Progenitor cell of endocrine pancreas (in vitro differentiated cells): ENCODE measurements around a stretch of chr18.

DNA sequence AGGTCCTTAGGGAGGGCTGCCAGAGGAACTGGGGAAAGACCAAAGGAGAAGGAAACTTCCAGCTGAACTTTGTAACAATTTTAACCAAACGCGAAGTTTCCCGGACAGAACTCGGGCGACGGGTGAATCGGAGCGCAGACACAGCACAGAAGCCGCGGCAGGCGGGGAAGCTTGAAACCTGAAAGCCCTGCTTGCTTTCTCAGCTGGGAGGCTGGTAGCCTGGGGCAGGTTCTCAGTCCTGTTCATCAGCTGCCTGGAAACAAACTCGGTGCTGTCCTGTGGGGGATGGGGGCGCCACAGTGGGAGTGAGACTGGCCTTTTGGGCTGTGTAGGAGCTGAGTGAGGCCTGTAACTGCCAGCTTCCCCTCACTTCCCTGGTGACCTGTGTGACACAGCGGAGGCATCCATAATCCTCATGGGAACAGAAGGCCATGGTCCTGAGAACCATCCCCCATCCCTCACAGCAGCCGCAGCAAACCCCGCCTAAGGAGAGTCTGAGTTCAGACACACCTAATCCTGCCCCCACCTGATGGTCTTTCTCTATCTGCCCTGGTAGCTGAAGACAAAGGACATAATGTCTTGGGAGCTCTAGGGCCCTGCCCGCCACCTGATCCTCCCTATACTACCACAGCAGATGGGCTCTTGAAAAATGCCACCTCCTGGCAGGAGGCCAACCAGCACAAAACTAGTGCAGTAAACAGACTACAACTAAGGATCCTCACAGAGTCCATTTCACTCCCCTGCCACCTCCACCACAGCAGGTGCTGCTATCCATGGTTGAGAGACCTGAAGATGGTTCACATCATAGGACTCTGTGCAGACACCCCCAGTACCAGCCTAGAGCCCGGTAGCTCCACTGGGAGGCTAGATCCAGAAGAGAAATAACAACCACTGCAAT, 52.8 kb upstream of the LDLRAD4 start:
- PRO-cap, result no peak

- PRO-cap, result no peak
These were observed 32.9 kb upstream of the LDLRAD4 start for GRCh38 chr18:13185581-13186113.

DNA sequence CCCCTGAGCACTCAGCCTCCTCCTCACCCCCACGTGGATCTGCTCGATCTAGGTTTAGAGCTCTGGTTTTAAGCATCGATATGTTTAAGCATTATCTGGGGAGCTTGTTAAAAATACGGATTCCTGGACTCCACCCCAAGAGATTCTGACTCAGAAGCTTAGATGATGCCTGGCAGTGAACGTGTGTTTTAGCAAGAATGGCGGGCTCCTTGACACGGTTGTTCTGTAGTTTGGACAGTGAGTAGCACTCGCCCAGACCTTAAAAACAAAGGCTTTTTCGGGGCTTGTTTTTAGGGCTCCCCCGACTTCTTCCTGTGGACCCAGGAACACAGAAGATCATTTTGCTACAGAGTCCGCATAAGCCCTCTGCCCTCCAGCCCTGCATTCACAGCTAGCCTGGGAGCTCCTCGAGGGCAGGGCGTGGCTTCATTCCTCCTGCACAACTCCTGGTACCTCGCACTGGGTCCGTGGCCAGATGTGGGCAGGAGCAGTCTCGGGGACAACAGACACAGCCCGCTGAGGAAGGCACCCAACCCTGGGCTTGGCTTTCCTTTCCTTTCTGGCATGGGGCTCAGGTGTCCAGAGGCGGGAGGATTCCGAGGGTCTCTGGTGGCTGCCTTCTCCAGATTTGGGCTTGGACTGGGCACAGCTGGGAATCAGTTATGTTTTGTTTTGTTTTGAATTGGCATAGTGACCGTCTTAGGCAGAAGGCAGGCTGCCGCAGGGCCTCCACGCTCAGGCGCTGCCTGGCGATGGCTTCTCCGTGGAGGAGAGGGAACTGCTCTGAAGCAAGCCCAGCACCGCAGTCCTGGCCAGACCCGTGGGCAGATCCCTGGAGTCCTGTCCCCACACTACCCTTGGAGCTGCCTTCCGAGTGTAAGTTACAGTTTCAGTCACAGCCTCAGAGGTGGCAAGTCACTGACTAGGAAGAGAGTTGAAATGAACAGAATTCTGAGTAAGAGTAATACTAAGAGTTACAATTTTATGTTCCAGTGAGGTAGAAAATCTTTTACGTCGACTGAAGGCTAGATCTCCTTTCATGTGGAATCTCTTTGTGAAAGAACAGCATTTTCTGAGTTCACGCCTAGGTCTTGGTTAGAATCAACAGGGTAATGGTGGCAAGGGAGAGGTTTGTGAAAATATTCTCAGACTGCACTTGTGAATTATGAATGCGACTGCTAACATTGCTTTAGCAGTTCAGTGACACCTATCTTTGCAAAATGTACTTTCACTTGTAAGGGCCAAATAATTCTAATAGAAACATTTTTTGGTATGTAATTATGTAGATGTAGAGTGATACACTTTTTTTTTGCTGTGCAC, 47.8 kb downstream of the LDLRAD4 start:
- PRO-cap, result no peak

DNA sequence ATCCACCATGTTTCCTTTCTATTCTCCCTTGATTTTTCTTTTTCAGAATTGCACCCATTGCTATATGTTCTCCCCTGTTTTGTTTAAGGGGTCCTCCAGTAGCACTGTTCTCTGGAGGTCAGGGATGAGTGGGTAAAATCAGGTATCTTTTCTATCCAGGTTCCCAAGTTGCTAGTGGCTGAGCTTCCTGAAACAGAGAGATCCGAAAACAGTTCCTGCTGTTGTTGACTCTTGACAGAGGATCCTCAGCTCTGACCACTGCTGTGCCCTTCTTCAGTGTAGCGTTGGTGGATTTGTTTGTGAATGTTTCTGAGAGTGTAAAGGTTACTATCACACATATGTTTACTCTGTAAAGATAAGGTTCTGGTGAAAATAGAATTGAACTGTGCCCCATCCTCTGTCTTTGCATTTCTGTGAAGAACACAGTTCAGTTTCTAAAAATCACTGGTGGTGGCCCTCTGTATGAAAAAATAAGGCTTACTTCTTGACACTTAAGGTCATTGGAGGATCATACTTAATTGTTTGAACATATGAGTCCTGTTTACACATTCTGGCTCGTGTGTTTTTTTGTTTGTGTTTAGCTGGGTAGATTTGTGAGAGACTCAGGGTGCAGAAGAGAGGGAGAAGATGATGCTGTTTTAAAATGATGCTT, 119.8 kb downstream of the LDLRAD4 start:
- PRO-cap, result no peak

DNA sequence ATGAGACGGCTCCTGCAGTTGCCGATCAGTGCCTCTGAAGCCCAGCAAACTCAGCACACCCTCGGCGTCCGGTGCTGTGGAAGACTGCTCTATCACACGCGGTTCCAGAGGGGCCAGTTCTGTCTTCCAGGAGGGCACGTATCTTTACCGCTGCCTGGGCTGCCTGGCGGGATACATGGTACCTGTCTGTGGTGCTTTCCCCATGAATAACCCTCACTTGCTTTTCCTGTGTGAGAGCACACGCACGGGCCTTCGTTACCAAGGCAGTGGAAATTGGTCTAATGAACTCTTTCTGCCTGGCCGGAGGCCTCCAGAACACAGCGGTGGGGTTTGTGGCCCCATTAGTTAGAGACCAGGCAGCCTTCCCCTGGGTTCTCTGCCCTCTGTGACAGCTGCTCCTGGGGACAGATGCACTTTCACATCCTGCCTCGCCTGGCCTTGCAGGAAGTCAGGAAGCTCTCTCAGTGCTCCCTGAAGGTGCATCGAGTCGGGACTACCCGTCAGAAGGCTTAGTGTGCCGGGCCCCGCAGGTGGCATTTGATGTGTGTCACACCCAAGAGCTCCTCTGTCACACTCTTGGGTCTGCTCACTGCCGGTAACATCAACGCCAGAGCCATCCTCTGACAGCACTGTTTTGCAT, 158.2 kb downstream of the LDLRAD4 start:
- PRO-cap, result no peak

- PRO-cap, result no peak
These were observed 163.7 kb downstream of the LDLRAD4 start for GRCh38 chr18:13381941-13382968.

- PRO-cap, result no peak
These were observed 164.5 kb downstream of the LDLRAD4 start for GRCh38 chr18:13382969-13383557.

- PRO-cap, result no peak
These were observed 252.0 kb downstream of the LDLRAD4 start for GRCh38 chr18:13470425-13471029.

DNA sequence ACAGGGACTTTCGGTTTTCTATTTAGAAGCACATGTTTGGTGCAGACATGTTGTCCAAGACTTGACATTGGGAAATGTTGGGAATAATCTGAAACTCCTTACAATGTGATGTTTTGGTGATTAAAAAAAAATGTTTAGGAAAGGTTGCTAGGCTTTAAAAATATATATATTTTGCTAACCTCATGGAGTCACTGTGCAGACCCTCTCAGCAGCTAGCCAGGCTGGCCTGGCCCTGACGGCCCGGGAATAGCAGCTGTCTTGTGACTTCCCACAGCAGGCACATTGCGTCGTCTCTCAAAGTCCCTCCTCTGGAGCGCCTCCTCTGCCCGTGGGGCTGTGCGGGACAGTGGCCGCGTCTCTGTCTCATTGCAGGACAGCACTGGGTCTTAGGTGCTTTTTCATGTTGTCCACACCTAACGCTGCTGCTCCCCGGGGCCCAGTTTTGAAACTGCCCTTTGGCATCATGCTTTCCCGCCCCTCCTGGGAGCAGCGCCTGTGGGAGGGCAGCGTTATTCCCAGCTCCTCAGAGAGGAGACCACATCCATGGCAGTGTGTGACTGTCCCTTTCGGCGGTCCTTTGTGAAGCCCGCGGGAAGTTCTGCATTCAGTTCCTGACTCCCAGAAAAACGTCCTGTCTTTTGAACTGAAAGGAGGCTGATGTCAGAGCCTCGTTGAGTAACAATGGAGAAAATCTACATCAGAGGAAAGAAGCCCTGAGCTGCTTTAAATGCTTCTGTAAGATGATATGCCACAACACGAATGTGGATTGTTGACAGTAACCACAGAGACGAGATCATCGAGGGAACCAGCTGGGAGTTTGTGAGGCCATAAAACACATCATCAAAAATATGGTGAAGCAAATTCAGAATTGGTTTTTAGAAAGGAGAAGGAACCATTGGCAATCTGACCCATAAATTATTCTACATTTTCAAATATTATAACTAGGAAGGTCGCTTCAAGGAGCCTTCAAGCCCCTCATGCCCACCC, 226.1 kb downstream of the FAM210A start:
- PRO-cap, result no peak

GRCh38 chr18:13549022-13550092, 177.0 kb downstream of the FAM210A start:
- PRO-cap, result no peak

GRCh38 chr18:13564971-13565775, 161.2 kb downstream of the FAM210A start:
- PRO-cap, result no peak

DNA sequence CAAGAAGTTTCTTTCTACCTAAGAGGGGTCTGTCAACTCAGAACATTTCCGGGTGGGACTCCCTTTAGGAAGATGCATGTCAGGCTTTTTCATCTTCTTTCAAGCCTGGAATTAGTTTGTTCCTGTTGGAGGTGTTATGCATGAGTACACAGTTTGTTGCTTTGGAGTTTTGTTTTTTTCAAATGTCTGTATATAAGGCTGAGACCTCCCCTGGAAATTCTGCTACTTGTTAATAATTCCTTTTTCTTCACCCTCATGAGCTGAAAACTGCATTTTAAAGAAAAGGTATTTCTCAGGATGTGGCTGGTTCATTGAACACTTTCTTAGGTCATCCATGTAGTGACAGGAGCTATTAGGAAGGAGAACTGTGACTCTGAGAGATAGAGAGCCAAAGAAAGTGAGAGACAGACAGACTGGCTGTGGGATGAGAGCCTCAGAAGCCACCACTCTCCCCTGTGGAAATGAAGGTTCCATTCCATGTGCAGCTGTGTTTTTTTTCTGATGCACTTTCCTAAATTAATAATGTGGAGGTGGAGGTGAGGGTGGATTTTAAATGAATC, 113.4 kb downstream of the FAM210A start:
- PRO-cap, result no peak

GRCh38 chr18:13647617-13648077, 78.7 kb downstream of the FAM210A start:
- PRO-cap, result no peak

DNA sequence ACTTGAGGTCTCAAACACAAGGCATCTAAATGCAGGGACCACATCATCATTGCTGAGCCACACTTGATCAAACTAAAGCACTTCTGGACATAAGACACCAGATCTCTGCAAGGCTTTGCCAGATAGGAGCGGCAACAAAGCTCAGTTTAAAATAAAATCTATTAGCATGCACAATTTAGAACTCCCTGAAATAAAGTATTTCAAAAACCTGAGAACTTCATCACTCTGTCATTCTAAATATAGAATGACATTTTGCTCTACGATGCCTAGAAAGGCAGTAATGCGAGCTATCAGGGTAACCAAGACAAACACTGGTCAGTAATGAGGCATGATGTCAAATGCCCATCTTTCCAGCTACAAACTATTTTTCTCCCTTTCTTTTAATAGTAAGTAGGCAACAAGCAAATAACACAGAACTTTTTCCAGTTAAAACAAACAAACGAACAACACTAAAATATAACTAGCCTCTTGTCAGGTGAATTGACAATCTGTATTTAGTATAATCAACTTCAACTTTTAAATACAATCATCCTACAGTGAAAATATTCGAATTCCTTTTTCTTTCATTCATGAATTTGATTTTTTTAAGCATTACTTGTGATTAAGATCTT, 47.4 kb downstream of the FAM210A start:
- PRO-cap, result no peak

GRCh38 chr18:13725422-13725779, 957 bp downstream of the FAM210A start:
- PRO-cap, result no peak

- PRO-cap, result bidirectional peak, plus-strand start at chr18:13726943, minus-strand start at chr18:13727011; bidirectional peak, plus-strand start at chr18:13727152, minus-strand start at chr18:13727163; bidirectional peak, plus-strand start at chr18:13727276, minus-strand start at chr18:13727267
These were observed 538 bp downstream of the RNMT start for GRCh38 chr18:13726815-13727606.

DNA sequence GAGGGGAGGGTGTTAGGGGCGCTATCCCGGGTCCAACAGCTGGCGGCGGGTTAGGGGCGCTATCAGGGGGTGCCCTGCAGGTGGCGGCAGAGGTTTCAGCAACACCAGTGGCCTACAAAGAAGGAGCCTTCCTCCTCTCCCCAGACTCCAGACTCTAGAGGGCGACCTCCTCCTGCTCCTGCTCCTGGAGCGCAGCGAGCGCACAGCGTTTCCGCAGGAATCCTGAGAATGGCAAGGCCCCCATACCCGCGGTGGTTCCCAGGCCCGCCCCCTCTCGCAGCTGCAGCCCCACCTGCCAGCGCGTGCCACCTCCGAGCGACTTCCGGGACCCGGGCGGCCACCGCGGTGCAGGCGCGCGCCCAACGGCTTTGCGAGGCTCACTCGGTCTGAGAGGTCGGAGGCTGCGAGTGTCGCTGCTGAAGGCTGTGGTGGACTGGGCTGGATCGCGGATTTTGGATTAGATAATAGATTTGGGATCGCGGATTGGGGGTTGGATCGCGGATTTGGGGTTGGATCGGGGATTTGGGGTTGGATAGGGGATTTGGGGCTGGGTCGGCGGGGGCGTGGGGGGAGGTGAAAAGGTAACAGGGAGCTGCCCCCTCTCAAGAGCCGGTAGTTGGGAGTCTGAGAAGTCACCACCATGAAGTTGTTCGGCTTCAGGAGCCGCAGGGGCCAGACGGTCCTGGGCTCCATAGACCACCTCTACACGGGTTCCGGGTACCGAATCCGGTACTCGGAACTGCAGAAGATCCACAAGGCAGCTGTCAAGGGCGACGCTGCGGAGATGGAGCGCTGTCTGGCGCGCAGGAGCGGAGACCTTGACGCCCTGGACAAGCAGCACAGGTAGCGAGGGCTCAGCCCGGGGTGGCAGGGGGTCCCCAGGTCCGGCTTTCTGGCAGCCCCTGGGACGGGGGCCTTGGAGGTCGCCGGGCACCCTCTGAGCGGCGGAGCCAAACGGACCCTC, 46.8 kb upstream of the ZNF519 start:
- PRO-cap, result no peak

DNA sequence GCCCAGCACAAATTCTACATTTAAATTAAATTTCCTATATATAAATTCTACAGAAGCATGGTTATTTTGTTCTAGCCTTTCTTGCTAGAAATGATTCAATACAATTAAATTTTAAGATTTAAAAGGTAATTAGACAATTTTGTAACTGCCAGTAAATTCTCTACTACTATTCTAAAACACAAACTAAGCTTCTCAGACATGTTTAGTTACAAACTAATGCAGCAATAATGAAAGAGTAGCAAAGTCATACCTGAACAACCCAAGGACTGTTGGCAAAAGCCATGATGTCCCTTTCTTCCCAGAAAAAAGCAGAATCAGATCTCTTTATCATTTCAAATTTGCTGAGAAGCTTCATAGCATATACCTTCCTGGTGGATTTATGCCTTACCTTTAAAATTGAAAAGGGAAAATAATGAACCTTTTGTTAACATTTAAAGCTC, 62.8 kb downstream of the ROCK1 start:
- PRO-cap, result no peak

DNA sequence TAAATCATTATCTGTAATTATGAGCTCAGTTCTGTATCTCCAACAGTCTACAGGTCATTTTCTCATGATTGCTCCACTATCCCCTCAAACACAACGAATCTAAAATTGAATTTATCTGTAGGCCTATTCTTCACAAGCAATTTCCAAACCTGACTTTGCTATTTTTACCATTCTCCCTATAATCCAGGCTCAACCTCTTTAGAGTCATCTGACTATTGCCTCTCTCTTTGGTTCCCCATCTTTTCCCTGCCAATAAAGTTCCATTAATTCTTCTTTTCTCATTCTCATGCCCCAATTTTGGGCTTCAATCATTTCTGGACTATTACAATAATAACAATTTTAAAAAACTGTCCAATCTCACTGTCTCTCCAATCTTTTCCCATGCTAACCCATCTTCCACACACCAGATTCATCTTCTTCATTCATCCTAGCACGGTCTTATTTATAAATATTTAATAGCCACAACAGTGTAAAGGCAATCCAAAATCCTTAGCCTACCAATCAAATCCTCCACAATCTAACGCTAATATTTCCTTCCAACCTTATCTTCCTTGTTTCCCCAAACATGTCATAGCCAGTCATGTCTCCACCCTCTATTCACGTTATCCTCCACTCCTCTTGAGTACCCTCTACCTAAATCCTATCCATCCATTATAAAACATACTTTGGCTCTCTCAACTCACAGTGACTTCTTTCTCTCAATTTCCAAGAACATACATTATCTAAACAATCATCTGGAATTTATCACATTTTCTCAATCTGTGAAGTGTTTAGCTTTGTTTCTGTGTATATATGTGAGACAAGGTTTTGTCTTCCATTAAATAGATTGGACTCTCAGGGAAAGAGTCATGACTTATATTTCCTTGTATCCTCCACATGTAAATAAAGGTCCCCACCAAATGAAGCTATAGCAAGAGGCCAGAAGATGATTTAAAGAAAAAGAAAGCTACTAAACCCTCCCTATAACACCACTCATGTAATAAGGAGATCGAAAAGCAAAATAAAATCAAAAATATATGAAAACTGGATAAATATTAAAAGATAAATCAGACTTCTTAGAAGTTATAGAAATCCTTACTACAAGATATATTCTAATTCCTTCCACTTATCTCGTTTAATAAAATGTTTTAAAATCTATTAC, 2.8 kb downstream of the ROCK1 start:
- PRO-cap, result no peak

GRCh38 chr18:21449541-21449836, 151.0 kb downstream of the ESCO1 start:
- PRO-cap, result no peak